Mesothelial cell of epicardium (in vitro differentiated cells): ENCODE measurements around the gene RAB43.

GRCh38 chr3:128549190-128549745 is 56.3 kb upstream of the GATA2 start:
- PRO-cap: no peak

DNA sequence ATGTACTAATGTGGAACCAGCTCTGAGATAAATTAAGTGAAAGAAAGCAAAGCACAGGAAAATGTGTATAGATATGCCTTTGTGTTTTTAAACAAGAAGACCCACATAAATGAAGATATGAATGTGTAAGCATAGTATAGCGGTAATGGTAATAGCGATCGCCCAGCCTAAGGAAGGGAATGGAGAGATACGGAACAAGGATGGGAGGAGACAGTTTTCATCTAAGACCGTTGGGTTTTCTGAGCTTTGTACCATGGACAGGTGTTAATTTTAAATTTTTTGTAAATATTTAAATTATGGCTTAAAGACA is 30.8 kb upstream of the RPN1 start:
- PRO-cap: no peak

GRCh38 chr3:128797781-128798346 is 71.9 kb downstream of the RAB7A start:
- PRO-cap: no peak

GRCh38 chr3:129016222-129016803 is 15.2 kb downstream of the EFCC1 start:
- PRO-cap: no peak

DNA sequence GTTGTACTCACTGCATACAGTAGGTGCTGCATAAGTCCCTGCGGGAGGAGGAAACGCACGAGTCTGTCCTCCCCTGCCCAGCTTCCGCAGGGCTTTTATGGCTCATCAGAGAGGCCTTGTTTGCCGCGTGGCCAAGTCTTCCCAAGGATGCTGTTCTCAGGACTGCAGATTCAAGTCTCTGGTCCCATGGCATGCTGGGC is 13.2 kb upstream of the GP9 start:
- PRO-cap: no peak

- PRO-cap: no peak
Observed at GRCh38 chr3:129054479-129055247, 5.9 kb upstream of the GP9 start.

DNA sequence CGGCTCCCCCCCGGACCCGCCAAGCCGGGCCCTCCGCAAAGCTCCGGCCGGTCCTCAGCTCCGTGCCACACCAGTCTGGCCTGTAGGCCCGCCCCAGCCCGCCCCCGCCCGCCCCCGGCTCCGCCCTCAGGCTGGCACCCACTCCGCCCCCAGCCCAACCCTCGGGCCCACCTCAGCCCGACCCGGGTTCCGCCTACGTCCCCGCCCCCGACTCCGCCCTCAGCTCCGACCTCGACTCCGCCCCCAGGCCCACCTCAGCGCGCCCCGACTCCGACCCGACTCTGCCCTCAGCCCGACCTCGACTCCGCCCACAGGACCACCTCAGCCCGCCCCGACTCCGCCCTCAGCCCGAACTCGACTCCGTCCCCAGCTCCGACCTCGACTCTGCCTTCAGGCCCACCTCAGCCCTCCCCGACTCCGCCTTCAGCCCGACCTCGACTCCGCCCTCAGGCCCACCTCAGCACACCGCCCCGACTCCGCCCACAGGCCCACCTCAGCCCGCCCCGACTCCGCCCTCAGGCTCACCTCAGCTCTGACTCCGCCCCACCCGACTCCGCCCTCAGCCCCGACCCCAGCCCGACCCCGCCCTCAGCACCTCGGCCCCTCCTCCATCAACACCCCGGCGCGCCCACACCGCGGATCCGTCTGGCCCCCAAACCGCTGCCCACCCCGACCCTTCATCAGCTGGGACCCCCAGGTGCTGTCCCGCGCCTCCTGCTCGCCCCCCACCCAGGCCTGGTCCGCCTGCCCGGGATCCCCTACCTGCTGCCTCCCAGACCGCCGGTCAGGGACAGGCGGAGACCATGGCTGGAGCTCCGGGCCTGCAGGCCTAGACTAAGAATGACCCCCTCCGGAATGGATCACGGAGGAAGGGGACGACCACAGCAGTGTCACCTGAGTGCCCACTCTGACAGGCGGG is at the start of gene RAB43:
RAB43 (minus strand) TSS at position 77 of the 919 bp plus-strand sequence.
- PRO-cap: unidirectional peak, minus-strand start at position 77 of the sequence; unidirectional peak, minus-strand start at position 169 of the sequence; unidirectional peak, minus-strand start at position 386 of the sequence

GRCh38 chr3:129180394-129180944 is 3.2 kb downstream of the CNBP start:
- PRO-cap: no peak

DNA sequence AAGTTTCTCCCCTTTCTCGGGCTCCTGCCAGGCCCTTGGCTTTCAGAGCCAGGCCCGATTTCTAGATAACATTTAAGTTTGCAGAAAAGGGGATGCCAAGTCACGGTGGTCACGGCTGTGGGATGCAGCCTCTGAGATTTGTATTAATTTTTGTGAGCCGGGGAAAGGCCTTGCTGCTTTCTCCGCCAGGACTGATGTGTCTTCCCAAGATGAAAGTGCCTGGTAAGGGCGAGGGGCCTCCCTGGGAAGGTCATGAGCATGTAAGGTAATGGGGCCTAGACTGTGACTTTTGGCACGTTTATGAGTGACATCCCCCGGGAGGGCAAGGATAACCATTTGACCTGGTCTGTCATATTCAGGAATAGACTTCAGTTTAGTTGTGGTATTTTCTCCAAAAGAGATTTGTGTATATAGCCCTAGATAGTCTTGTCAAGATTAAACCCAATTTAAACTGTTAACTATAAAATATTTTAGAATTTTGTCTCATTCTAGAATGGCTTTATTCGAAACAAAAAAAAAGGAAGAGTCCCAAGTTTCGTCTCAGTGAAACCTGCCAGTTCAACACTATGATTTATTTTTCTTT is 646 bp upstream of the CNBP start:
- PRO-cap: no peak

DNA sequence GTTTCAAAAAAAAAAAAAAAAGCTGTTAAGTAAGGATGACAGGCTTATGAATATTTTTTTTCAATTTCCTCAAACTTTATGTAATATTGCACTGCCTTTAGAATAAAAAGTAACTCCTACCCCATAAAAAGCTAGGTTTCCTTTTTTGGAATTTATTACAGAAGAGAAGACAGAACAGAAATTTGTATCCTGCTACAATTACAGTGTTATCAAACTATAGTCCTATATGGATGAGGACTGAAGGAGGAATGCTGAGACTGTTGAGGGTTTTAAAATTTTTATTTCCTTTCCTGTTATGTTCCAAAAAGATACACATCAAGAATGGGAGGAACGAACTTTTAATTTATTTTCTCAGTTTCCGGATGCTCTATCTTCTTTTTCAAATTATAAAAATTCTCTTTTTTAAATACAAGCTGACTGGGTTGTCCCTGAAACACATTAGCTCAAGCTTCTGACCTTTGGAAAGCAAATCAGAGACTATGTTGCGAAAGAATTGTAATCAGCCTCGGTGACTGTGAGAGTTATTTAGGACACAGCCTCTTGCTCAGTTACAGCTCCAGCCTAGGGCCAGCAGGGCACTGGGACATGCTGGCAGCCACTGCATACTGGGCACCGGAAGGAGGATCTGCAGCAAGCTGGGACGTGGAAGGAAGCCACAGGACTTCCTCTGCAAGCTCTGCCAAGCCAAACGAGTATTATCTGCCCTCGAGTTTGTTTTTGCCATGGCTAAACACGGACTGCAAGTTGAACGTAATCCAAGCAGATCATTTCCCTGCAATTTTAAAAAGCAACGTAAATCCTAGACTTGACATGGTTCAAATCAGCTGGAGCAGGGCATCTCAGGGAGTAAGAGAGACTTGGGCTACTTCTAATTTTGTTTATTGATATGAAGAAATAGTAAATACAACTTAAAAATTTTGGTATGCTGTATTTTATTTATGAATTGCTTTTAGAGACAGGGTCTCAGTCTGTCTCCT is 24.5 kb upstream of the COPG1 start:
- PRO-cap: no peak

- PRO-cap: no peak
Observed at GRCh38 chr3:129441114-129441759, 1.2 kb downstream of the IFT122 start.

- PRO-cap: no peak
Observed at GRCh38 chr3:129449759-129450199, 9.8 kb downstream of the IFT122 start.

GRCh38 chr3:129569167-129570172 is 26.5 kb downstream of the H1-8 start:
- PRO-cap: no peak

DNA sequence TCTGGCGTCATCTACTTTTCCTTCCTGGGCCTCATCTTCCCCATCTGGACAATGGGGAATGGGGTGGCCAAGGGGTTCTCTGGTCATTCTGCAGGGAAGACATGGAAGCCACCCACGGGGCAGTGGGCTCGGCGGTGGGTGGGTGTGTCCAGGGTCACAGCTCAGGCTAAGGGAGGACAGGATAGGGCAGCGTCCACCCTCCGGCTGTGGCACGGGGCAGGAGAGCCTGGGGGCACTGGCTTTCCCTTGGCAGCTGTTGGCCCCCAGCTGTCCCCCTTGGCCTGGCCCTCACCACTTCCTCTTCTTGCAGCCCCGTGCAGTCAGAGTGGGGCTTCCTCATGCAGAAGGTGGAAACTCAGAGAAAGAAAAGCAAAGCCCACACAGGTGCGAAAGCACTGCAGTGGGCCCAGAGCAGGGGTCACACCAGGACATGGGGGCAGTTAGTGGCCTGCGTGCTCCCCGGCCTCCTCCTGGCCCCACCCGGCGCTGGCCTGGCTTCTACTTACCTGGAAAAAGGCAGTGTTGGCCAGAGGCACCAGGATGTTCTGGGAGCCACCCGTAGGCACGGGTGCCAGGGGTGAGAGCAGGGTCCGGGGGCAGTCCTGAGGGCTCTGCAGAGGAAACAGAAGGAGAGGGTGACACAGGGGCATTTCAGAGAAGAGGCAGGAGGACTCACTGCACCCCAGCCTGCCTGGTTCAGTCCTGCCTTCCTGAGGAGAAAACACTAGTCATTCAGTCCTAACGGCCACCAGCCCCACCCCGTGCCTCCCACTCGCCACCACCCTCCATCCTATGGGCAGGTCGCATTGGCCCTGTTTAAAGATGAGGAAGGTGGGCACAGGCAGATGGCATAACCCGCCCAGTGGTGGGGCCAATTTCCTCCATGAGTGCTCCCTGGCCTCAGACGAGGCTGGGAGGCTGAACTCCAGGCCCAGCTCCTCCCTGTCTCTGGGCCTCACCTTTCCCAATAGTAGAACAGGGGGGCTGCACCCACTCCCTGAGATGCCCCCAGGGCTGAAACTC is 28.3 kb downstream of the PLXND1 start:
- PRO-cap: no peak

GRCh38 chr3:129656612-129657044 is 50.2 kb upstream of the PLXND1 start:
- PRO-cap: no peak

GRCh38 chr3:129664177-129664608 is 57.7 kb upstream of the PLXND1 start:
- PRO-cap: no peak

GRCh38 chr3:129686921-129687283 is 80.4 kb upstream of the PLXND1 start:
- PRO-cap: no peak

GRCh38 chr3:129780621-129781148 is 112.8 kb downstream of the TMCC1 start:
- PRO-cap: no peak

DNA sequence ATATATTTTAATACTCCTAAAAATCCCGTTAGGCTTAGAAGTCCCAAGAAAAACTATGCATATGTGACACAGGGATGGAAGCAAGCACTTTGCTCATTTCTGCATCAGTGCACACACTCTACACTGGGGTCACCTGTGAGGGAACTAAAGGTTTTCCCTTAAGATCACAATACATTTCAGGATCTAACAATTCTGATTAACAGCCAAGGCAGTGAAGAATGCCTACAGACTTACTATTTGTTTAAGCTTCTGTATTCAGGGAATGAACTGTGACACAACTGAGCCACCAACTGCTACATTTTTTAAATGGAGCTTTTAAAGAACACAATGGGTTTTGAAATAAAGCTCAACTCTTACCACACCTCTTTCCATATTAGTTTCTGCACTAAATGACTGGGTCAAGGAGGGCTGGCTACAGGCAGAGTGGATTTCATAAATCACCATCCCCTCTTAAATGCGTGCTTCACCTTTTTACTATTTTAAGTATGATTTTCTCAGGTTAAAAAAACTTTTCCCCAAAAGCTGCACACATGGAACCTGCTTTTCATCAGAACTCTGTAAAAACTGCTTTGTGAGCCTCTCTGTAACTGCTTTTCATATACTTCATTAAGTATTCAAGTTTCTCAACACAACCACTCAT is 100.2 kb downstream of the TMCC1 start:
- PRO-cap: no peak

DNA sequence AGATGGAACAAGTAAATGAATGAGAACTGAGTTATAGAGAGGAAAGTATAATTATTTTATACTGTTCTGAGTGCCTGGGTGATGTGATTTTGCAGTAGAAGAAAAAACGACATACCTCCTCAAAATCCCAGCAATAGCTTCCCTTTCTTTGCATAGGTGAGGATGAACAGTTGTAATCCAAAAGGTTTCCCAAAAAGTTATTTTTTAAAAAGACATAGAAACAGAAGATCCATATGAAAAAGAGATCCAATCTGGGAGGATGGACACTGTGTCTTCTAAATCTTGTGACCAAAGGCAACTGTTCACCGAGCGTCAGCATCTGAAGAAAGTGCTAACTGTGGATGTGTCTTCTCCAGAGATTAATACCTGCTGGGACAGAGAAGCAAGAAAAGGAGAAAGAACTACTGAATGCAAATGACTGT is 13.3 kb downstream of the TMCC1 start:
- PRO-cap: no peak